H4 (cell line): ENCODE data around the genes CLEC2A, CLEC12A, KLRC4, KLRC1 and TAS2R30.

DNA sequence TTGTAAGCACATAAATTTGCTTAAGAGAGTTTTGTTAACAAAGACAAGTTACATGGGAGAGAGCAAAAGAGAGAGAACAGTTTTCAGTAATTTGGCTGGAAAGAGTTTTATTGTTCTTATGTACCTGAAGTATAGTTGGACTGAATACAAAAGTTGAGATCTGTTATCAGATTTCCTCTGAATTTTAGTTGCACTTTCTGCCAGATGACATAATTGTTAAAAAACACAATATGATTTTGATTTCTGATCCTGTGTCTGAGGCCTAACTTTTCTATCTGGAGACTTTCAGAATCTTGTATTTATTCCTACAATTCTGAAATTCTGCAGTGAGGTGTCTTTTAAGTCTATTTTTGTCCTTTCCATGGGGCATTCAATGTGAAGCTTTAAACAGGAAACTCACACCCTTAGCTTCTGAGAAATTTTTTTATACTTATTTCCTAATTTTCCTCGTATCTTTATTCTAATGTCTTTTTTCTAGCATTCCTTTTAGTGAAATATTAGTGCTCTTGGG, 23.3 kb downstream of the CD69 start:
- RAMPAGE, long total RNA = no peak

DNA sequence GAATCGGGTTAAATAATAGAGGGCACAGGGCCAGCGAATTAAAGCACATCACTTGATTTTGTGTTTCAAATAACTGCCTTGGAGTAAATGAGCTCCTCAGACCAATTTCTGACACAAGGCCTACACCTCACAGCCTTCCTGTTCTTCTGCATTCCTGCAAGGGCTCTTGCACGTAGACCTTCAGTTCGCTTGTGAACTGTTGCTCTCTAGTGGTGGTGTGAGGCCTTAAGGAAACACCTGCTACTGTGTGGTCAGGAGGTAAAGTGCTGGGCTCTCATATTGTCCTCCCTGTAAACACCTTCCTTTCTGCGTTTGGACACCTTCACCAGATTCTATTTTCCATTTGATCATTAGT, 29.3 kb upstream of the KLRF1 start:
- RAMPAGE, long total RNA = no peak

DNA sequence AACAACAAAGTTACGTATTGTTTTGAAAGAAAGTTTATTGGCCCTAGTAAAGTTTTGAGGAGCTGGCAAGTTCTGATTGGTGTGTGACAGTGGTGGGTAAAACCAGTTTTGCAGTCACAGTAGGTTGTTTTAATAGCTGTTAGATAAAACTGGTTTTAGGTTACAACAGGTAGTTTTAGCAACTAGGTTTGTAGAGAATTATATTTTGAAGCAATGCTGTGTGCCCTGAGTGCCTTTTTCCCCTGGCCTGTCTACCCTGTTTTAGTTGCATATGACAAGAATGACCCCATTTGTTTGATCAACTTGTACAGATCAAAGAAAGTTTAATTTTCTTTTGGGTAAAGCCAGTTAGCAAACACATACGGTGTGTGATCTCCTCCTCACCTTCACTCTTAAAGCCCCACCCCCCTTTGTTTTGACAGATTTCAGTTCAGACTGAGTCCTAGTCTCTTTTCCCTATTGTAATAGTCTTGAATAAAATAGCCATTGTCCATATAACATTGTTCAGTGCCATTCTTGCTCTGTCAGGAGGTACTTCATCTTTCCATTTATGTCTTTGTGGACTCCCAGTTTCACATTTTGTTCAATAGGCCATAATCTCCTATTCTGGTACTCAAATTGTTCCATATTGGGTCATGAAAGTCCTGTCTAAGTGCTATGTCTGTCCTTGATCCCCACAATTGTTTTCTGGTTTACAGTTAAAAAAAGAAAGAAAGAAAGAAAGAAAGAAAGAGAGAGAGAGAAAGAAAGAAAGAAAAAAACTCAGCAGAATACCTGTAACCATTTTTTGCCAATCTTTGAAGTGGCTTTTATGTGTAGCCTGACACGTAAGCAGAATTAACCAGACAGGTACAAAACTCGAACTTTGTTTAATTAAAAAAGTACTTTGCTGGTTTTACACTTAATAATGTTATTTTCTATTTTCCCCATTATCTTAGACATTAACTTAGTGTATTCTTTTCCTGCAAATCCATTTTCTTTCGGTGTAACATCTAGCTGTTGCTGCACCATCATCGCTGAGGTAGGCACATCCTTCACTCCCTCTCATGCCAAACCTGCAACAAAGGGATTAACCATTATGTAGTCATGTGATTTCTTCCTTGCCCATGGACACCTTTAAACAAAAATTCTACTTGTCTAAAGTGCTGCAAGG, 16.4 kb downstream of the CLEC2B start:
- RAMPAGE, long total RNA = no peak

DNA sequence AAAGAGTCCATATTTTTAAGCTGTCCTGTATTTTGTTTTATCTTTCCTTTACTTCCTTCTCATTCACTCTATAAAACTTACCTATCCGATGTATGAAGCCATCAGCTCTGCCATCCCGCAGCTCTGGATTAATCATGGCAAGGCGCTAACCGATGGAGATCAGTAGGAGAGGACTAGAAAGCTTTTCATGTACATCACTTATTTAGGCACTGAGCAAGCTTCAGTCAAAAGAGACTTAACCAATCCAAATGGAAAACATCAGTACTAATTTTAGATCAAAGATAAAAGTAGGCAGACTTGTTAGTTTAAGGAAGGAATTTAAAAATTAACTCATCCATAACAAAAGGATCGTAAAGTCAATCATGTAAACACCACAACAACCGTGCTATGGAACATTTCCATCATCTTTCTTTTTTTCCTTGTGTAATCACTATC, at the start of gene CLEC2A:
Gene CLEC2A (minus strand): TSS at position 177 of the 435 bp plus-strand sequence.
- RAMPAGE, long total RNA = no peak

GRCh38 chr12:9971290-9971611, at the start of gene CLEC12A:
CLEC12A (plus strand) TSS chr12:9971409.
- RAMPAGE, long total RNA = no peak

DNA sequence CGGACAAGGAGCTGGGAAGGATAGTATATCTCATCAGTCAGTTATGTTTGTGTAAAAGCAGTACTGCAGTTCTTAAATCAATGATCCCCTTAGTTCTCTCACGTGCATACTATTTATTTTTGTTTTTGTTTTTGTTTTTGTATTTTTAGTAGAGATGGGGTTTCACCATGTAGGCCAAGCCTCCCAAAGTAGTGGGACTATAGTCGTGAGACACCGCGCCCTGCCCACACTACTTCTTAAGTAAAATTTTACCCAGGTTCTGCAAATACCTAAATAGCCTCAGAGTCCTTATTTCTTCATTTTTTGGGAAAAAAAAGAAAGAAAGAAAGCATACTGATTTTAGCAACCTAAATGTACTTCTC, 11.0 kb downstream of the OLR1 start:
- RAMPAGE, long total RNA = no peak

DNA sequence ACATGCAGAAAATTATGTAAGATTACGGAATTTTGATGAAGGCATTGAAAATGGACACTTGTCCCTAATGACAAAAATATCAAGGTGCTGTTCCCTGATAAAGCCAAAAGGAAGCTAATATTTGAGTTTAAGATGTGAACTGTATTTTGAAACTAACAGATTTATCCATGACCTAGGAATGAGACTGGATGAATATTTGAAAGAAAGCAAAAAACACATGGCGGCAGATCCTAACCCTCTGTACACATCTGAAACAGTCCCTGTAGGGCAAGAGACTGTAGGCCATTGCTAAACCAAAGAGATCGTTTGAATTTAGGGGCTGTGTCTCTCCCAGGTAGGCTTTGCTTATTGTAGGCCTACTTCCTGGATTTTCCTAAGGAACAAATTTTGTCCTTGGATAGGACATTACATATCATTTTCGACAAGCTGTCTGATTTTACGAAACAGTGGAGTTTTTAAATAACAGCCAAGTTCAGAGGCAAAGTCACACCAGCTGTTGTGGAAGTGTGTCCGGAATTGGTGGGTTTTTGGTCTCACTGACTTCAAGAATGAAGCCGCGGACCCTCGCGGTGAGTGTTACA, 11.4 kb downstream of the GABARAPL1 start:
- RAMPAGE, long total RNA = no peak

DNA sequence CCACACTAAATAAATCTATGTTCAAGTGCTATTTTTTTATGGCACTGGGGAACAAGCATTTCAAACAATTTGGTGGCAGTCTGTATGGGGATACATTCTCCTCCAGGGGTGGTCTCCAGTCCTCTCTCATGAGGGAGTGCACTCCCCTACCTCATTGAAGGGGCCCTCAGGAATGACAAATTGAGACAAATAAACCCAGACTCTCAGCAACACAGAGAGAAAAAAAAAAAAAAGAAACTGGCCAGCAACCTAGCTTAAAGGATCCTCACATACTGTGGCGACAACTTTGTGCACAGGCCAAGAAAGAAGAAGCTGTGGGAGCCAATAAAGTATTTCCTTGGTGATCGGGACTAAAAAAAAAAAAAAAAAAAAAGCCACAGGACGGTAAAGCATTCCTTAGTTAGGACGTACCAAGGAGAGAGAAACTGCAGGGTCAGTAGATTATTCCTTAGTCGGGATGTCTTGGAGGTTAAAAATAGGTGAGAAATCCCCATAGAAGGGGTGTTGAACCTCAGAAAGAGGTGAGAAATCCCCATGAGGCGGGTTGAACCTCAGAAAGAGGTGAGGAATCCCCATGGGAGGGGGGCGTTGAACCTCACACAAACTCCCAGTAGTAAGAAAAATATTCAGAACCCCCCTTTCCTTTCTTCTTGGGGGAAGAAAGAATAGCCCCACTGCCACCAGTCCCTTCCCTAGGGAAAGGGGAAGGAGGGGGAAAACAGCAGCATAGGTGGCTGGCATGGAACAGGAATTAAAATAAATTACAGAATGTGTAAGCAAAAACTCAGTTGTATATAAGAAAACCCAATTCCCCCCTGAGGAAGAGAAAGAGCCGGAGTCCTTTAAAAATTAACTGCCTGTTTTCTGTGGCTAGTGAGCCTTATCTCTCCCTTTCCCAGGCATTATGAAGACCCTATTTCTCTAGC, 27.0 kb downstream of the KLRK1 start:
- RAMPAGE, long total RNA = no peak

GRCh38 chr12:10409279-10409775, at the start of gene KLRC4:
KLRC4 (minus strand) TSS chr12:10409757.
- RAMPAGE, long total RNA = no peak

DNA sequence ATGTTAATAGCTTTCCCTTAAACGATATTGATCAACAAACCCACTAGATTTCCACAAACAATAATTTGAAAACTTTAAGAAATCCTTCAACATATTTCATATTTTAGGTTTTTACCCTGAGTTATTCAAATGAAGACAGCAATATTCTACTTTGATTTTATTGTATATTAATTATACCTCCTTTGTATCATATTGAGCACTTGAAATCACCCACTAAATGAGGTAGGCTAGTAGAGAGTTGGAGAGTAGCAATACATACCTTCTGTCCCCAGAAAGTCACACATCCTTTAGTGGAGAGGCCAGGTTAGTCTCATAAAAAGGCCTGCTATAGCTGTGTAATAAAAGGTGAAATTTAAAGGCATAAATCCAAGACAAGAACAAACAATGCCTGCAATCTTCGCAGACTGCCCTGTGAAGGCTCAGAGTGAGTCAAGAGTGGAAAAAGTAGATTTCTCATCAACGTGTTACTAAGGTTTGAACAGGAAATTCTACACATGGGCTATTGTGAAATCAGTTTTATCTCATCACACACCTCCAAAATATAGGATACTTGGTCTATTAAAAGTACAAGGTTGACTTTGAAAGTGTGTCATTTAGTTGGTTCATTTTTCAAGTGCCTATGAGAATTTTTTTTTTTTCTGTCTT, at the start of gene KLRC1:
Gene KLRC1 (minus strand): TSS at position 439 of the 645 bp plus-strand sequence.
- RAMPAGE, long total RNA = no peak

DNA sequence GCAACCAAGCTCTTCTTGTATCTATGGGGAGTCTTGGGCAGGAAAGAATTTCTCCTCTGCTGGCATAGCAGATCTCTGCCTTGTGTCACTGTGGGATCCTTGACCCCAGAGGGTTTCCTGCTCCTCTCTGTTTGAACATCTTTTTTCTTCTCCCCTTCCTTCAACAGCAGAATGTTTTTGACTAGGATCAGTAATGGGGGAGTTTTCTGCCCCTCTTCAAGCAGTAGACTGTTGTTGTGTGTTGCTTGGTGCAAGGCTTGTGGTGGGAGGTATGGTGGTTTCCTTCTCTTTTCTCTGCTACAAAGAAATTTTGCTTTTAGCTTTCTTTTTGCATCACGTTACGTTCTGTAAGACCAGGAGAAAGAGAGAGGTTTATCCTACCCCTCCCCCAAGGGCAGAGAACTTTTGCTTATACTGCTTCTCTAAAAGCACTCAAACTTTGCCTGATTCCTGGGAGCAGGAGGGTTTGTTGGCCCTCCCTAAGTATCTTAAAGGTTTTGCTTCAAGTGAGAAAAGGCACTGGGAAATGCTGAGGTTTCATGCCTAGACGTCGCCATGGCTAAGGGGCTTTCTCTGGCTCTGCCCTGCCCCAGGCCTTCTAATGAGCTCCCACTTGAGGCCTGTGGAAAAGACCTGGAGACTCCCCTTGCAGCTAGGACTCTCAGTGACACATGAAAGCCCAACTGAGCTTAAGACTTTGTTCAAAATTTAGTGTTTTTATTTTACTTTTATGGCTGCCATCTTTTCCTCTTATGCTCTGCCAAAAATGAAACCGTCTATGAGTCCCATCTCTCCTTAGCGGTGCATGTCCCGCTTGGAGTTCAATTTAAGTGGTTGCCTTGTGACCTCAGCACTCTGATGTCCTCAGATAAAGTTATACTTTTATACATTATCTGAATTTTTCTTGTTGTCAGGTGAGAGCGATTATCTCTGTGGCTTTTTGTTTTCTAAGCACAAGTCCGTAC, 49.2 kb downstream of the EIF2S3B start:
- RAMPAGE, long total RNA = no peak

GRCh38 chr12:10614177-10614731, 845 bp upstream of the MAGOHB start:
- RAMPAGE, long total RNA = no peak

- RAMPAGE, long total RNA = no peak
Measured at GRCh38 chr12:10704628-10705028, 18.5 kb downstream of the YBX3 start.

- RAMPAGE, long total RNA = no peak
Measured at GRCh38 chr12:10712204-10713555, 10.4 kb downstream of the YBX3 start.

- RAMPAGE, long total RNA = no peak
Measured at GRCh38 chr12:10924819-10925341, 4.2 kb upstream of the PRH2 start.

- RAMPAGE, long total RNA = no peak
Measured at GRCh38 chr12:11134359-11135066, at the start of gene TAS2R30. TAS2R30 (minus strand) TSS chr12:11134644.

DNA sequence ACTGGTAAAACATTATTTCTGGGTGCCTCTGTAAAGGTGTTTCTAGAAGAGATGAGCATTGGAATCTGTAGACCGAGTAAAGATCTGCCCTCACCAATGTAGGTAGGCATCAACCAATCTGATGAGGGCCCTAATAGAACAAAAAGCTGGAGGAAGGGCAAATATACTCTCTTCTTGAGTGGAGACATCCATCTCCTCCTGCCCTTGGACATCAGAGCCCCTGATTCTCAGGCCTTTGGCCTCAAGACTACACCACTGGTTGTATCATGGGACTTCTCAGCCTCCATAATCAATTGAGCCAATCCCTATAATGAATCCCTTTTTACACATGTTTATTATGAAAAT, 6.9 kb upstream of the SMIM10L1 start:
- RAMPAGE, long total RNA = no peak

GRCh38 chr12:11651773-11652170, 2.3 kb downstream of the ETV6 start:
- RAMPAGE, long total RNA = no peak

DNA sequence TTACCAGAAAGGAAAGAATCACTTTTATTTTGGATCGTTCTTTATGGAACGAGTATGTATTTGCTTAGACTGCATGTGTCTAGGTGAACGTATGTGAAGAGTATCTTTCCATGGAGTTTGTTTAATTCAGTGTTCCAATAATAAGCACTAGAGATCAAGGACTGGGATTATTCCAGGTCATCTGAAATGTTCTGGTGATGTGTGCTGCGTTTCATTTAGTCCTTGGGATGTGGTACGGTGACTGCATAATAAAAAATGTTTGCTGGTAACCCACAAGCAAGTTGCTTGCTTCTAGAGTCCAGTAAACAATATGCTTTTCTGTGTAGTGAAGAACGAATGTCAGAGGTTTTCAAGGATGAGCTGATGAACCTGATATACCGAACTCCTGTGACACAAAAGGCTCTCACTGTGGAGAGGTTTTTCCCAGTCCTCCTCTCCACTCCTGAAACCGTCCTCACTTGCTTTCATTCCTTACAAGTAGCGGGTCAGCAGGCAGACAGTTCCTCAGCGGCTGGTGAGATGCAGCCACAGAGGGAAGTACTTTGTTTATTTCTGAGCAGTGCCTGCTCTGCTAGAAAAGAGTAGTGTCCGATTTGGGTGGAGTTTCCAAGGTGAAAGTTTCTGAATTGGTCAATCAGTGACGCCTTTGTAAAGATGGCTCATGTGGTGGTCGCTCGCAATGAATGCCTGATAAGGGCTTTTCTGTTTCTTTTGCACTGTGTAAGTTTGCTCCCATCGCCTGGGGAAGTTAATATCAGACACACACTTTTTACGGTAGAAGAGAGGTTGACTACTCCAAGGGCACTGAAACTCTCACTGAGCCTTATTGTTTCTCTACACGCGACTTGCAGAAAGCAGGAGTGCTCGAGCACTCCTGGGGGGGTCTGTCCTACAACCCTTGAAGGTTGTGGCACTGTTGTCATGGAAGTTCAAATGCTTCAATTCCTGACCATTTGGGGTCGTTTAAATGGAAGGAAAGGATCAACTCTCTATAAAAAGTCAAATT, 3.0 kb downstream of the ETV6 start:
- RAMPAGE, long total RNA = no peak

DNA sequence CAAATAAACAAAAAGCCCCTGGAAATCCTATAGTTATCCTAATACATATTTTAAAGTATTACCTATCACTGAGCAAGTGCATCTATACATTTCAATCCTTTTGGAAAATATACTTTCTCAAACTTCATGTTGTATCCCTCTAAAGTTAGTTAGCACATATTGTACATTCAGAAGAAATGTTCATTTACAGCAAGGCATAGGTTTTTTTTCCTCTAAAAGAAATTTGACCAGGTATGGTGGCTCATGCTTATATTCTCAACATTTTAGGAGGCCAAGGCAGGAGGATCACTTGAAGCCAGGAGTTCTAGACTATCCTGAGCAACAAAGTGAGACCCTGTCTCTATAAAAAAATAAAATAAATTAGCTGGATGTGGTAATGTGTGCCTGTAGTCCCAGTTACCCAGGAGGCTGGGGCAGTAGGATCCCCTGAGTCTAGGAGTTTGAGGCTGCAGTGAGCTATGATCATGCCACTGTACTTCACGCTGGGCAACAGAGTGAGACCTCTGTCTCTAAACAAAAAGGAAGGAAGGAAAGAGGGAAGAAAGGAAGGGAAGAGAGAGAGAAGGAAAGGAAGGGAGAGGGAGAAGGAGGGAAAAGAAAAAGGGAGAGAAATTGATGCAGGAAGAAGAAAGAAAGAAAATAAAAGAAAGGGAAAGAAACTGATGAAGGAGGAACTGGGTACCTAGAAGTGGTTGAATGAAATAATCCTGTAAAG, 26.0 kb downstream of the ETV6 start:
- RAMPAGE, long total RNA = no peak